Airway epithelial cell (primary cell): ENCODE measurements around a stretch of chr1.

DNA sequence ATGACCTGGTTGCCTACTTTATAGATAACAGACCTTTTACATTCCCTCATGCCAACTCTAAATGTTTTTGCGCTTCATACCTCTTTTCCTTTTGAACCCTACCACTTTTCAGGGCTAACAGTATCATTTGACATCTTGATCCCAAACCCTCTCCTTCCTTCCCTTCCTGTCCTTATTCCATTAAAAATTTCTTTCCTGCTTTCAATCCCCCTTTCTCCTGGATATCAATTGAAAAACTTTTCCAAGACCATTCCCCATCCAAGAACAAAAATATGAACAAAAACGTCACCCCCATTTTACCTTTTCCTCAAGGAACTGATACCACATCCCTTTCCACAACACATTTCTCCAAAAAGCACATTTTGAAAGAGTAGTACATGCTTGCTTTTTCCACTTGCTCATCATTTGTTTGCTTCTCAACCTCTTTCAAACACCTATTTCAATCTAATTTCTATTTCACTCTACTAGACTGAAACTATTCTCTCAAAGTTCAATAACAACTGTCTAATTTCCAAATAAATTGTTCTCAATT lies 97.6 kb downstream of the CDC42BPA start:
- RAMPAGE, long total RNA = no peak

DNA sequence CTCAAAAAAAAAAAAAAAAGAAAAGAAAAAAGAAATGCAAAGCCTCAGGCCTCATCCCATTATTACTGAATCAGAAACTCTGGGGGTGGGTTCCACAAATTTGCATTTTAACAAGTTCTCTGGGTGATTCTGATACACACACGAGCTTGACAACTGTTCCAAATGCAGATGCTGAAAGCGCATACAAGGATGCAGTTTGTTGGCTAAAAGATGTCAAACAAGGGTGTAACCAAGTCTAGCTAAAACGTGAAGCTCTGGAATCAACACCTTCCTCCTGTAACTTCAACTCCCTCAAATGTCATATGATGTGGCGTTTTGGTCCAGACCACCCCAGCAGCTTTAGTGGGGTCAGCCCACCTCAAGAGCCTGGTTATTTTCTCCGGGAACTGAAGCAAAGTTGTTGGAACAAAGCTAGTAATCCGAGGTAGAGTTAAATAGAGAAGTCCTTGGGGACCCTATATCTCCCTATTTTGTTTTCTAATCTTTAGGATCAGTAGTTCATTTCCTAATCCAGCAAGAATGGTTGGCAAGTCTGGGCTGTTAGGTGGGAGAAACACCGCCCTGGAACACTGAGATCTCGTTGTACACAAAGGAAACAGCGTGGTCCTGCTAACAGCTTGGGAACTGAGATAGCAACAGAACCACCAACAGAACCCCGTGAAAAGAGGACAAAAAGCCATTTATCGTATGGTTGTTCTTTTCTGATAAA lies 121.7 kb upstream of the CDC42BPA start:
- RAMPAGE, long total RNA = no peak

DNA sequence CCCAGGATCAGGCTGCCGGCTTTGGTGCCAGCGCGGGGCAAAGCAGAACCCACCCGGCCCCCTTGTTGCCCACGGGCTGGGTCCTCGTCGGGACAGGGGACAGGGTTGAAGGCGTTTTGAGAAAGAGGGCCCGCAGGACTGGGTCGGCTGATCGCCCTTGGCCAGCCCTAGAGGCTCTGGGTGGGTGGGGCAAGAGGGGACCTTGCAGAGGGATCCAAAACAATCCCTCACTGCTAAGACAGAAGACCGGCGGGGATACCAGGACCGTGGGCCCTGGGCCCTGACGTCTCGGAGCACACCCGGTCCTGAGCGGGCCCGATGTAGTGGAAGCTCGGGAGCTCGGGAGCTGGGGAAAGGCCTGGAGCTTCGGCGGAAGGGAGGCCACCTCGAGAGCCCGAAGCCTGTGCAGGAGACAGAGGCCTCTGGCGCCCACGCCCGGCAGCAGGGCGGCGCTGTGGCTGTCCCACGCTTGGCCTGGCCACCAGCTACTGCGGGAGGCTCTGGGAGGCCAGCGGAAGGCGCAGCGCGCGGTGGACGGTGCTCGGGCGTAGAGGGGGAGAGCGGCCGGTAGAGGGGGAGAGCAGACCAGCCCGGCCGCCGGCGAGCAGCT lies 2.8 kb upstream of the ZNF678 start:
- RAMPAGE, long total RNA = no peak

- RAMPAGE, long total RNA = no peak
Observed at GRCh38 chr1:227885516-227886201, 62.1 kb downstream of the WNT9A start.

DNA sequence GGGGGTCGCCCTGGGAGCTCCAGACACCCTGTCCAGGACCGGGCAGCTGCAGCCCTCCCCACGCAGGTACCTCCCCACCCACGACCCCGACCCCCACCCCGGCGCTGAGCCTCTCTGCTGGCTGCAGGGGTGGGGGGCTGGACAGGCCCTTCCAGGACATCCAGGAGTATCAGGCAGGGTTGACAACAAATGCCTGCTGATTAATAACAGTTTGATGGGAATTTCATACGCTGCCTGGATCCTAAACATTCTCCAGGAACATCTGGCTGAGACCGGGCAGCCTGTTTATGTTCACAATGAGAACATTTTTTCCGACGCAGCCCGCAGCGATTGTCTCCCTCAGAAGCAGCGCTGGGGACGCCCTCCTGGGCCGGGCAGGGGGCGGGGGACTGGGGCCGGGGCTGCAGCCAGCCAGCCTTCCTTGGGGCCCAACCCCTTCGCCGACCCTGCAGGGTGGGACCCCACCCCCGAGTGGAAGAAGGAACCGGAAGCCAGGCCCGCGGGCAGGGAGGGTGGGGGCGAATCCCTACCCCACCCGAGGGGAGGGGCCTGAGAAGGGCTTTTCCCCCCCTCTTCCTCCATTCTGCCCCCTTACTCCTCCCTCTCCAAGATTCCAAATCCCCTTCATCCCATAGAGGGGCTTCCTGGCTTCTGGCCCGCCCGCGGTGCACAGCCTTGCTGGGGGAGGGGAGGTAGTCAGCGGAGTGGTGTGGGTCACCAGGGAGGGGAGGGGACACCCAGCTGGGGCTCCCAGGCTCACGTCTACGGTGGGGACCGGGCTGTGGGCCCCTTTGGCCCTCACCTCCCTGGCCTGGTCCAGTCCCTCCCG lies 60.7 kb downstream of the WNT9A start:
- RAMPAGE, long total RNA = no peak

DNA sequence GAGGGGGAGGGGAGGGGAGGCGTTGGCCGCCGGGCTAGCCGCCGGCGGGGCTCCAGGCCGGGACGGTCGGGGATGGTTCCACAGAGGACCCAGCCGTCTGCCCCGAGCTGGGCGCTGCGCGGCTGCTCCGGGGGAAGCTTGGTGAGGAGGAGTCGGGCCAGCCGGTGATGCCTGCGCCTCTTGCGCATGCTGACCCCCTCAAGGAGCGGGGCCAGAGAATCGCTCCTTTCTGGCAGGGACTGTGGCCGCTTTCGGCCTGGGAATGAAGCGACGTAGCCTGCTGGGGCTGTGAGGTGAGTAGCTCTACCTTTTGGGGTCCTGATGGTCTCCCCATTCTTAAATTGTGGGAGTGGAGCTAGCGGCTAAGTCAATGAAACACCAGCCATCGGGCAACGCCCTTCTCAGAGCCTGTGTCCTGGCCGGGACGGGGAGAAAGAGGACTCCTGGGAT lies 602 bp upstream of the WNT9A start:
- RAMPAGE, long total RNA = no peak

GRCh38 chr1:228093079-228093710 lies 9.9 kb downstream of the C1orf35 start:
- RAMPAGE, long total RNA = no peak

DNA sequence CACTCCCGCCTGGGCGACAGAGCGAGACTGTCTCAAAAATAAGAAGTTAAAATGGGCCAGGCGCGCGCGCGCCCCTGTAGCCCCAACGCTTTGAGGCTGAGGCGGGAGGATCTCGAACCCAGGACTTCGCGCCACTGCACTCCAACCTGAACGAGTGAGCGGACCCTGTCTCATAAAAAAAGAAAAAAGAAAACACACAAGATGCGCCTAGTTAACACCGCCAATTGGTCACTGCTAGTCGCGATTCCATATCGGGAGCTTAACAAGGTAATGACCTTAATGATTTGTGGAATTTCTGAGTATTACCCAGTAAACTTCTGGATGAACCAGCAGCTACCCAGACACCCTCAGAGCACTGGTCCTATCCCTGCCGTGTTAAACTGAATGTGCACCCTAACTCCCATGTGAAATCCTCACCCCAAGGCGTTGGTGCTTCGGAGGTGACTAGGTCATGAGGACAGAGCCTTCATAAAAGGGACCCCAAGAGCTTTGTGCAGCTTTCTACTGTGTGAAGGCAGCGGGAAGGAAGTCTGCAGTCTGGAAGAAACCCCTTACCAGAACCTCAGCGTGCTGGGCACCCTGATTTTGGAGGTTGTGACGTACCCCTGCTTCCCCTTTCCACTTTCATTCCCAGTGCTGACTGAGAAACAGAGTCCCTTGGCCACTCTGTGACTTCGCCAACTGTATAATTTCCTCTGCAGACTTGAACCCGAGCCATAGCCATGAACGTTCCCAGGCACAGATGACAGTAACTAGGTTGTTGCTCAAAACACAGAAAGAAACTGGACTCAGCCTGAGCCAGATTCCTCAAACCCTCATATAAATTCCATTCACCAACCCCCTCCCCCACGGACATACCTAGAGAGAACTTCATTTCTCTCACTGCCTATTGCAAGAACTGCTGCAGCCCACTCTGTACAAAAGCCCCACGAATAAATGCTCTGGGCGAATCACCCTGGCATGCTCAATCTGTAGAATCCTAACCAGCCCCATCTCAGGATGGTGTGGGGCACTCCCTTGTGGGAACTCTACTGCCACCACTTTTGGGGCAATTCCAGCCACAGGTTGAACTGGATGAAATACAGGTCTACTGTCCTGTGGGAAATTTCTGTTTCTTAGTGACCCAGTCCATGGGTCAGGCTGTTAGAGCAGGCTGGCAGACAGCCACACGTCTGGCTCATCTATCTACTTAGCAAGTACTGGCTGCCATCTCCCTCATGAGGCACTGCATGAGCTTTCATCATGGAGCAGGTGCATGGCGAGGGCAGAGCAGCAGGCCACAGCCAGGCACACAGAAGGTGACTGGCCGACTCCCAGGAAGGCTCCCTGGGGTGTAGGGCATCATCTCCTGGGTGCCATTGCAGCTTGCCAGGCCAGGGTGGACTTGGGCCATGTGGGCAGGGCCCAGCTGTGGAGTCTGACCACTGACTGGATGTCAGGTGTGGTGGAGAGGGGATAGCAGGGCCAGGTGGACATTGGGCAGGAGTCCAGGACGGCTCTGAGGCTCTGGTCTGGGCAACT lies 1.2 kb upstream of the C1orf35 start:
- RAMPAGE, long total RNA = no peak

- RAMPAGE, long total RNA = no peak
Observed at GRCh38 chr1:228130900-228131495, 9.1 kb upstream of the GUK1 start.

DNA sequence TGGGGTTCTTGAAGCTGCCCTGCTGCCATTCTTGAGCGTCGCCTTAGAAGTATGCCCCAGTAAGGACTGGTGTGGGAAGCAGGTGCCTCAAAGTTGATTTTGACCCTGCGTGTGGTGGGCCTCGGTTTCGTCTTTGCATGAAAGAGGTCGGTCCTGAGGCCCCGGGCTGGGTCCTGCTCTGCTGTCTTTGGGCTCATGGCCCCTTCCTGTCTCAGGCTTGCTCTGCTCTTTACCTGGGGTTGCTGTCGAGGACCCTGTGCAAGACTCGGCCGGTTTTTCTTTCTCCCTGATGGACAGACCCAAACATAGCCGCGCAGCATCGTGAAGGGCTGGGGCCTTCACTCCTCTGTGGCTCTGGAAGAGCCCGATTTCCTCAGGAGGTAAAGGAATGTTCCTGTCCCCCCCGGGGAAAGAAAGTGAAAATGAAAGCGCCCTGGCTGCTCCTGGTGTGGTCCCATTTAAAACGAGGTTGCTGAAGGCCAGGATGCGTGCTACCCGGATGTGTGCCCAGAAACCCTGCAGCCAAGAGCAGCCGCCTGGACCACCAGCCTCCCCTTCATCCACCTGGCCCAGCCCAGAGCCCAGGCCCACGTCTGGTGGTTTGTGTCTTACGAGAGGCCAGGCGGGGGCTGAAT lies 947 bp downstream of the GUK1 start:
- RAMPAGE, long total RNA = no peak

- RAMPAGE, long total RNA = no peak
Observed at GRCh38 chr1:228192153-228192657, 15.6 kb upstream of the OBSCN start.

DNA sequence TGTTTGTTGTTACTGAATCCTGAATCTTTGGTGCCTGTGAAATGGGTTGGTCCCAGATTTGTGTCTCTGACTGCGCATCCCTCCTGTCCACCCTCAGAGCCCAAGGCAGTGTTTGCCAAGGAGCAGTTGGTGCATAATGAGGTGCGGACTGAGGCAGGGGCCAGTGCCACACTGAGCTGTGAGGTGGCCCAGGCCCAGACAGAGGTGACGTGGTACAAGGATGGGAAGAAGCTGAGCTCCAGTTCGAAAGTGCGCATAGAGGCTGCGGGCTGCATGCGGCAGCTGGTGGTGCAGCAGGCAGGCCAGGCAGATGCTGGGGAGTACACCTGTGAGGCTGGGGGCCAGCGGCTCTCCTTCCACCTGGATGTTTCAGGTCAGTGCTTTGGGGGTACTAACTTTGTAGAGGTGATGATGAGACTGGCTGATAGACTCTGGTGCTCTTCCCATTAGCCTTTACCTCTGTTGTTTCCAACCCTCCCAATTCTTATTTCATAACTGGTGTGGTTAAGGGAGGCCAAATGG lies 38.6 kb downstream of the OBSCN start:
- RAMPAGE, long total RNA = no peak

DNA sequence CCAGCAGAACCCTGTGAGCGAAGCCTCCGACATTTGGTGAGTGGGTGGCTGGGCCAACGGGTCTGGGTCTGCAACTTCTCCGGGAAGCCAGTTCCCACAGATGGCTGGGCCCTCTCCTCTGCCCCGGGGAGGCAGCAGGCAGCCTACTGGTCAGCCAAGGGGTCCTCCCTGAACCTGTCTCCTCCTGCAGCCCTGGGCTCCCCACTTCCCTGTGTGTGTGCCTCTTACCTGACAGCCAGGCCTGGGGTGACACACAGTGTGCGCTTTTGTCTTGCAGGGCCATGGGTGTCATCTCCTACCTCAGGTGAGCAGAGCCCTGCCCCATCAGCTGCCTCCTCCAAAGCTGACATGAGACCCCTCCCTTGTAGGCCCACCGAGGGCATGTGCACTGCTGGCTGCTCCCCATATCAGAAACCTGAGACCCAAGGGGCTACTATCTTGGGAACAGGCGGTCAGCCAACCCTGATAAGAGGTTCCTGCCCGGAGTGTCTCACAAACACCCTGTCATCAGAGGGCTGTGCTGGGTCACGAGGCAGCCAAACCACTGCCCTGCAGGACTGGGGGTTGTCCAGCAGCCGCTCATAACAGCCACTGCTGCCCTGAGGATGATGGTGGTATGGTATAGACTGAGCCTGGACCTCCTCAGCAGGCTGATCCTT lies 37.6 kb downstream of the TRIM11 start:
- RAMPAGE, long total RNA = no peak

DNA sequence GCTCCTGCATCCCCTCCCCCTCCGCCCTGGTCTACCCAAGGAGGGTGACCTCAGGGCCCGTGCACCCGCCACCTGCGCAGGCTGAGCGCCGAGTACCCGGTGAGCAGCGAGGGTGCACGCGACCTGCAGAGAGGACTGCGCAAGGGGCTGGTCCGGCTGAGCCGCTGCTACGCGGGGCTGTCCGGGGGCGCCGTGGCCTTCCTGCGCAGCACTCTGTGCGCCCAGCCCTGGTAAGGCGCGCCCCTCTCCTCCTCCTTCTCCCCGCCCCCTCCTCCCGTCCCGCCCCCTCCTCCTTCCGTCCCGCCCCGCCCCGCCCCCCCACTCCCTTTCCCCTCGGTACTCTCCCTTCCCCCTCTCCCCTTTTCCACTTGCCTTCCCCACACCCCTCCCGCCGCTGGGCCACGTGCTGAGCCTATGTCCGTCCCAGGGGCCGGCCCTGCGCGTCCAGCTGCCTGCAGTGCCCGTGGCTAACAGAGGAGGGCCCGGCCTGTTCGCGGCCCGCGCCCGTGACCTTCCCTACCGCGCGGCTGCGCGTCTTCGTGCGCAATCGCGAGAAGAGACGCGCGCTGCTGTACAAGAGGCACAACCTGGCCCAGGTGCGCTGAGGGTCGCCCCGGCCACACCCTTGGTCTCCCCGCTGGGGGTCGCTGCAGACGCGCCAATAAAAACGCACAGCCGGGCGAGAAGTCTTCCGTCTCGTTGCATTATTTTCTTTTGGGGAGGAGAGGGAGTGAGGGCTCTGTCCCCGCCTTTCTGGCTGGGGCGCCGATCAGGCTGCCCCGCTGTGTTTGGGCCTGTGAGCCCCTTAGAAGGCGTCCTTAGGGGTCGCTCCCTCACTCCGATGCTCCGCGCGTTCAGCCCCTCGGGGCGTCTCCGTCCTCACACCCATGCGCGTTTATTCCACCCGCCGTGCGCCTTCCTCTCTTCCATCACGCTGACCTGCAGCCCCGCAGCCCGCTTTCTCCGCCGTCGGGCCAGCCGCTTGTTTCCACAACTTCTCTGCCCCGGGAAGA lies 28.1 kb downstream of the TRIM11 start:
- RAMPAGE, long total RNA = no peak

GRCh38 chr1:228394556-228395694 lies 11.7 kb downstream of the TRIM11 start:
- RAMPAGE, long total RNA = no peak

DNA sequence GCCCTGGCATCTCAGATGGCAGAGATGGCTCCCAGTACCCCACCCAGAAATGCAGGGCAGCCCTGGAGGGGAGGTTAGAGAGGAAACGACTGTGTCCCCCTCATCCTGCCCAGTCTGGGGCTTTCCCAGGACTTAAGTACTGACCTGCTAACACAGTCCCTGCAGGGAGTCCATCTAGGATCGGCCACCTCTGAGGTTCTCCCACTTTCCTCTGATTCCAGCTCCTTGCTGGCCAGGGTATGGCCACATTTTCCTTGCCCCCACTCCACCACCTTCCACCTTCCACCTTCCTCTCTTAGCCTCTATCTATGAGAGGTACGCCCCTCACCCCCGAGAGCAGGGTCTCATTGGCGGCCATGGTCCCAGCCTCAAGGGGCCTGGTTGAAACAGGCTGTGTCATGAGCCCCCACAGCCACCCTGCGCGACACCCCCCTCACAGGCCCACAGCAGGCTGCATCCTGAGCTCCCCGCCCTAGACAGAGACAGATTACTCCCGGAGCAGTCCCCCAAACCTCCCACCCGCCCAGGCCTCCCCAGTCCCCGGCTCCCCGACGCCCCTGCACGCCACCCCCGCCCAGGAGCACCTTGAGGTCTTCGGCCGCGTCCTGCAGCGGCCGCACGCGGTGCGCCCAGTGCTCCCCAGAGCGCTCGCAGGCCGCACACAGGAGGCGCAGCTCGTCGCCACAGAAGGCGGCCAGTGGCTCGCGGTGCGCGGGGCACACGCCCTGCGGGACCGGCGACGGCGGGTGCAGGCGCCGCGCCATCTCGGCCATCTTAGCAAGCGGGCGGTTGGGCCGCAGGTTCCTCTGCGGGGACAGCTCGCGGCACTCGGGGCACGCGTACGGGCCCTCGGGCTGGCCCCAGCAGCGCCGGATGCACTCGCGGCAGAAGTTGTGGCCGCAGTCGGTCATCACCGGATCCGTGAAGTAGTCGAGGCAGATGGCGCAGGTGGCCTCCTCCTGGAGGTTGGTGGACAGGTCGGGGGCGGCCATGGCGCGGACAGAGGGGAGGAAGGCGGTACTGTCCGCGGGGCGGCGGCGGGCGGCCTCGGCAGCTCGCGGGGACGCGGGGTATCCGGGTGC lies 724 bp downstream of the TRIM11 start:
- RAMPAGE, long total RNA = no peak

DNA sequence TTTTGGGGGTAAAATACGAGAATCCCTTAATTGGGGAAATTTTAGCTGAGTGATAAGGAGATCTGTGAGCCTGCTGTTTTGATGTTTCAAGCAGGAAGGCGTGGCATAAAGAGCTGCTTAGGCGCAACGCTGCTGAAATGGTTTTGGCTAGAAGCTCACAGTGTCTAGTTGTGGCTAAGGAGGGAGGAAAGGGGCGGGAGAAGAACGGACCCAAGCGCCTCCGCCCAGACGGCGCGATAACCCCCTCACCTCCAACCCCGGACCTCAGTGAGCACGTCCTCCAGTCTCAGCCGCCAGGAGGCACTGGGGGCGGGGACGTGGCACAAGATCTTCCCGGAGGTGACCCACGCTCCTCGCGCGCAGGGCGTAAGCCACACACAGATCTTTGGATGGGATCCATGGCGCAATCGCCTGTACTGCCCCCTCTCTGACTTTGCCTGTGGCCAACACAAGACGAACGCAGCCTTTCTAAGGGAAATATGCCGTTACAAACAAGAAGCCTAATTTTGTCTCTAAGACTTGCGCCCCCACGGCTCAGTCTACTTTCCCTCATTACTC lies 5.7 kb downstream of the H2BC26 start:
- RAMPAGE, long total RNA = no peak

- RAMPAGE, long total RNA = no peak
Observed at GRCh38 chr1:228479263-228479696, 7.9 kb upstream of the RNF187 start.

DNA sequence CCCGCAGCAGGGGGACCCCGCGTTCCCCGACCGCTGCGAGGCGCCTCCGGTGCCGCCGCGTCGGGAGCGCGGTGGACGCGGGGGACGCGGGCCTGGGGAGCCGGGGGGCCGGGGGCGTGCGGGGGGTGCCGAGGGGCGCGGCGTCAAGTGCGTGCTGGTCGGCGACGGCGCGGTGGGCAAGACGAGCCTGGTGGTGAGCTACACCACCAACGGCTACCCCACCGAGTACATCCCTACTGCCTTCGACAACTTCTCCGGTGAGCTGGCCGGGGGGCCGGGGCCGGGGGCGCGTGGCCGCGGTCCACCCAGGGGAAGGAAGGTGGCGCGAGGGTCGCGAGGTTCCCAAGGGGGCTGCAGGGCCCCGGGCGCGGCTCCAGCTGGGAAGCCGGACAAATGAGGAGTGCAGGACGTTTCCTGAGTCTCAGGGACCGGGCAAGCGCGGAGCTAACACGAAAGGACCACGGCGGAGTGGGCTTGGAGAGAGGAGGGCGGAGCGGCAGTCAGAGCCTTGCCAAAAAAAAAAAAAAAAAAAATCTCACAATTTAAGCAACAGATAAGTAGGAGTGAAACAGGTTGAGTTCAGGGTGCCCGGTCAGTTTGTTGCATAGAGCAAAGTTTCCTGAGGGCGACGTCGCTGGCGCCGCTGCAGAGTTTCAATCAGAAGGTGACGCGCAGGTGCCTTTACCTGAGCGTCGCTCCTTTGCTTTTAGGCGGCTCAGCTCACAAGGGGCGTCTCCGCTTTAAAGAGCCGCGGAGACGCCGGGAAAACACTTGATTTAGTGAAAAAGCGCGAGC lies 666 bp downstream of the RHOU start:
- RAMPAGE, long total RNA = no peak

GRCh38 chr1:228745413-228746190 lies 10.3 kb downstream of the RHOU start:
- RAMPAGE, long total RNA = no peak